Non-pigmented ciliary epithelial cell (primary cell): Measurements from ENCODE around the gene C17orf107.

GRCh38 chr17:2975297-2975857 lies 88.0 kb downstream of the OR1D5 start:
- RRBS: no CpG with 5 or more reads among the region's 8 CpGs

DNA sequence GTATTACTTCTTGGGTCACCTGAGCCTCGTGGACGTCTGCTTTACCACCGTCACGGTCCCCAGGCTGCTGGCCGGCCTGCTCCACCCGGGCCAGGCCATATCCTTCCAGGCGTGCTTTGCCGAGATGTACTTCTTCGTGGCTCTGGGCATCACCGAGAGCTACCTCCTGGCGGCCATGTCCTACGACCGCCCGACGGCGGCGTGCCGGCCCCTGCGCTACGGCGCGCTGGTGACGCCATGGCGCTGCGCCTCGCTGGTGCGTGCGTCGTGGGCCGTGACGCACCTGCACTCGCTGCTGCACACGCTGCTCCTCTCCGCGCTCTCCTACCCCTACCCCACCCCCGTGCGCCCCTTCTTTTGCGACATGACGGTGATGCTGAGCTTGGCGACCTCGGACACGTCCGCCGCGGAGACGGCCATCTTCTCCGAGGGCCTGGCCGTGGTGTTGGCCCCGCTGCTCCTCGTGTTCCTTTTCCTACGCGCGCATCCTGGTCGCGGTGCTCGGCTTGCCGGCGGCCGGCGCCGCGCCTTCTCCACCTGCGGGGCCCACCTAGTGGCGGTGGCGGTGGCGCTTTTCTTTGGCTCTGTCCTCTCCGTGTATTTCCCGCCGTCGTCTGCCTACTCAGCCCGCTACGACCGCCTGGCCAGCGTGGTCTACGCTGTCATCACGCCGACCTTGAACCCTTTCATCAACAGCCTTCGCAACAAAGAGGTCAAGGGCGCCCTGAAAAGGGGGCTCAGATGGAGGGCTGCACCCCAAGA lies 557 bp downstream of the OR1R1P start:
- RRBS: 35% methylated on average over 10 of the region's 79 CpGs

DNA sequence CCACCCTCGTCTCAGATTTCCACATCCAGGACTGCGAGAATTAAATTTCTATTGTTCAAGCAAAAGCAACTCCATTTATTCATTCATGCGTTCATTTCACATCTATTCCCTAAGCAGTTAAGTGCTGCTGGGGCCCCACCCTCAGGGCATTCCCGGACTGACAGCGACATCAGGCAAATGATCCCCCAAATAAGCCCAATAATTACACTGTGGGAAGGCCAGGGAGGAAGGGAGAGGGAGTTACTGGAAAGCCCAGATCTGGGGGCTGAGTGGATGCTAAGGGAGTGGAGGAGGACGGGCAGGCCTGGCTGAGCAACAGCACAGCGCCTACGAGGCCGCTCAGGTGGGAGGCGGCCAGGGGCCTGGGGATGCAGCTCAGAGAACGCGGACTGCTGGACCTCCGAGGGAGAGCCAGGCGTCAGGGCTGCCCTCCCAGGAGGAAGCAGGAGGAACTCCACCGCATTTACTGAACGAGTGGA lies 1.3 kb downstream of the P2RX5 start:
- RRBS: no CpG with 5 or more reads among the region's 16 CpGs

- RRBS: no CpG with 5 or more reads among the region's 9 CpGs
Measured at GRCh38 chr17:3719733-3720461, 3.8 kb upstream of the HASPIN start.

- RRBS: under 1% methylated on average over 16 of the region's 23 CpGs
Measured at GRCh38 chr17:3892679-3892856, 285 bp downstream of the CAMKK1 start.

DNA sequence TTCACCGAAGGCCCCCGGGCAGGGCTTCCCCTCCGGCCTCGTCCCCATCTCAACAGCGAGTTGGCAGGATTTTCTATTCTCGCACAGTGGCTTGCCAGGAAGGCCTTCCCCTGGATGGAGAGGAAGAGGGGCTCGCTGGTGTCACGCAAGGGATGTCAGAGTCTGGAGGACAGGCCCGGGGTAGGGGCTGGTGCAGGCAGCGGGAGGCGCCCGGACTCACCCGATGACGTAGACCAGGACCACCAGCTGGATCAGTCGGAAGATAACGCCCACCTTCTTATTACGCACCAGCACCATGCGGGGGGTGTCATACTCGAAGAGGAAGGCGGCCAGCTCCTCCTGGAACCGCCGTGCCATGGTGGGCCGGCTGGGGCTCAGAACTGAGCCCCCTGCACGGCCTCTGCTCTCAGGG lies 390 bp downstream of the P2RX1 start:
- RRBS: 78% methylated on average over 5 of the region's 24 CpGs

DNA sequence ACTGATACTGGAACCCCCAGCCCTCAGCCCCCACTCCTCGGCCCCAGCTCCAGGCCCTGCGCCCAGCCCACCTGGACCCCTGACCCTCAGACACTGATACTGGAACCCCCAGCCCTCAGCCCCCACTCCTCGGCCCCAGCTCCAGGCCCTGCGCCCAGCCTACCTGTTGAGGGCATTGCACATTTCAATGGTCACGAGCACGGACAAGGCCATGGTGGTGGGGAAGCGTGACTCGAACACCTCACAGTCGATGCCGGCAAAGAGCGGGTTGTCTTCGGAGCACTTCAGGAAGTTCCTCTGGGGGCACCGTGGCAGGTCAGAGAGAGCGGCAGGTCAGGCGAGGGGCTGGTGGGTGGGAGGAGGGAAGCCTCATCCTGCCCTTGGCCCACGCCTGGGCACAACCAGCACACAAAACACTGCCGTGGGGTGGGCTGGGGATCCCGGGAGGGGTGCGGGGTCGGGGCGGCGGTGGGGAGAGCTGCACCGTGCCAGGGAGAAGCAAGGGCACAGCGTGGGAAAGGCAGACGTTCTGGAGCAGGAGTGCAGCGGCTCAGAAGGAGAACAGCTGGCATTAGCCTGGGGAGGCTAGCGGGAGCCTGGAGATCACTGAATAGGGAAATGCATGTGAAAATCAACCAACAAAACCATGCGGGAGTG lies 14.0 kb upstream of the P2RX1 start:
- RRBS: no CpG with 5 or more reads among the region's 28 CpGs

GRCh38 chr17:4058811-4059282 lies 84.0 kb downstream of the ZZEF1 start:
- RRBS: no CpG with 5 or more reads among the region's 3 CpGs

DNA sequence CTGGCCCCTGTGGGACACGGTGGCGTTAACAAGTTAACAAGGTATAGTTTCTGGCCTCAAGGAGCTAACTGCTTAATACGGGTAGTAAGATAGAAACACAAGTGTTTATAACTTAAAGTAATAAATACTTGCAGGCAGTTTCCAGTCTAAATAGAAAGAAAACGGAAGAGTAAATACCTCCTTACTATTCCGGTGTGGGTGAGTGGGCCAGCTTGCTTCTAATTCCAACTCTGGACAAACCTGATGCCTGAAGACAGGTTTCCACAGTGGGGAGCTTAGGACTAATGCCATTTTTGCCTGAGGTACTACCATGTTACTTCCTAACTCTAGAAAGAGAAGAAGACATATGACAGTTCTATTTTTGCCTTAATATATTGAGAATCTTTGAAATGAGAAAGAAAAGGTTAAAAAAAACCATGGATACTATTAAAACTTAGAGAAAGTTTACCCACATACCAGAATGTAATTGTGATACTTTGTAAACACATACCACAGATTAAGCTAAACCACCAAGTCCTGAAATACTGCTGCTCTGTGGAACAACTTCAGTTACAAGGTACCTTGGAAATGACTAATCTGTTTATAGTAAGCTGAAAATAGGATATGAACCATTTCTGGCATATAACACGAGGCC lies 70.3 kb downstream of the ZZEF1 start:
- RRBS: no CpG with 5 or more reads among the region's 6 CpGs

DNA sequence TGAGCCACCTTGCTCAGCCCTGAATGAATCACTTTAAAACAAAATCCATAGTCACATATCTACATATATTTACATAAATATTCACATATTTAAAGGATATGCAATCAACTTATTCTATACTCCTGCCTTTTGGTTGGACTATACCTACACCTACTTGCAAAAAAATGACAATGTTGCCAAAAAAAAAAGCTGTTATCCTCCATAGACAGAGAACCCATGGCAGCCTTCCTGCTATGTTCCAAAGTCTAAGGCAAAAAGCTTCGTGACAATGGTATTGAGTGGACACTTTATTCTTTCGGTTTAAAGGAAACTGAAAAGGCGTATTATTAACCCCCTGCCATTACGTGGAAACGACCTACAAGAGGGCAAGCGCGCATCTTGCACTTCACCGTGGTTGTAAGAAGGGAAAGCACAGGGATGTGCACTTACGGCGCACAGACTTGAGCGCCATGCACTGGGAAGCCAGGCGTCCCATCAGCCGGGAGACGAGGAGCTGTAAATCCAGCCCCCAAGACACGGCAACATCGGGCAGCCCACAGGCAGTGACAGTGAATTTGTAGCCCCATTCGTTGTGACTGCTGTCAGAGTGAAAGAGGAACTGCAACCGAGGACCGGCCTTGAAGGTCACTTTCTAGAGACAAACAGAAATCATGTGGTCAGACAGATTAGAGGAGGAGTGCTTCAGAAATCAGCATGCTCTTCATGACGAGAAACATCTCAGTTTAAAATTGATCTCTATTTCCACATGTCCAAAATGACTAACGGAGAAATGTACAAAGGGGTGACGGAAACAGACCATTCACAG lies 68.9 kb downstream of the ZZEF1 start:
- RRBS: no CpG with 5 or more reads among the region's 22 CpGs

GRCh38 chr17:4134350-4135290 lies 8.2 kb downstream of the ZZEF1 start:
- RRBS: no CpG with 5 or more reads among the region's 11 CpGs

- RRBS: no CpG with 5 or more reads among the region's 6 CpGs
Measured at GRCh38 chr17:4288752-4289494, 25.1 kb upstream of the ANKFY1 start.

DNA sequence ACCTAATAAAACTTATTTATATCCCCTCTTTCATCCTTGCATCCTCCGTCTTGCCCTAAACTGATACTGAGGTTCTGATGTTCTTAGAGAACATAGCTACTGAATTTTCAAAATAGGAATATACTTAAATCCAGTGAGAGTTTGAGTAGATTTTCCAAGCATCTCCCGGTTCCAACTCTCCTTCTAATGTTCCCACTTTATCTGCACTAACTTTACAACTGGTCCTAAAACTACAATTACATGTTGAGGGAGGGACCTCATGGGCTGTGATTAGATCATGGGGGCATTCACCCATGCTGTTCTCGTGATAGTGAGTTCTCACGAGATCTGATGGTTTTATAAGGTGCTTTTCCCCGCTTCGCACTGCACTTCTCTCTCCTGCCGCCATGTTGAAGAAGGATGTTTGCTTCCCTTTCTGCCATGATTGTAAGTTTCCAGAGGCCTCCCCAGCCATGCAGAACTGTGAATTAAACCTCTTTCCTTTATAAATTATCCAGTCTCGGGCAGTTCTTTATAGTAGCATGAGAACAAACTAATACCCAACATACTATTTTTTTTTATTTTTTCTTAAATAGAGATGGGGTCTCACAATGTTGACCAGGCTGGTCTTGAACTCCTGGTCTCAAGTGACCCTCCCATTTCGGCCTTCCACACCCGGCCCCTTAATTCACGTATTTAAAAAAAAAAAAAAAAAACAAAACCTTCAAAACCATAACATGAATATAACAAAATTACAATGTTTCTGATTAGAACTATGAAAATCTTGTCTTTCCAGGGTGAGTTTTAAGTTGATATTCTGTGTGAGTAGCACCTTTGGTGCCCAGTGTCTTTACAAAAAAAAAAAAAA lies 26.0 kb downstream of the UBE2G1 start:
- RRBS: no CpG with 5 or more reads among the region's 11 CpGs

- RRBS: no CpG with 5 or more reads among the region's 10 CpGs
Measured at GRCh38 chr17:4500960-4501653, 2.4 kb downstream of the SPNS2 start.

DNA sequence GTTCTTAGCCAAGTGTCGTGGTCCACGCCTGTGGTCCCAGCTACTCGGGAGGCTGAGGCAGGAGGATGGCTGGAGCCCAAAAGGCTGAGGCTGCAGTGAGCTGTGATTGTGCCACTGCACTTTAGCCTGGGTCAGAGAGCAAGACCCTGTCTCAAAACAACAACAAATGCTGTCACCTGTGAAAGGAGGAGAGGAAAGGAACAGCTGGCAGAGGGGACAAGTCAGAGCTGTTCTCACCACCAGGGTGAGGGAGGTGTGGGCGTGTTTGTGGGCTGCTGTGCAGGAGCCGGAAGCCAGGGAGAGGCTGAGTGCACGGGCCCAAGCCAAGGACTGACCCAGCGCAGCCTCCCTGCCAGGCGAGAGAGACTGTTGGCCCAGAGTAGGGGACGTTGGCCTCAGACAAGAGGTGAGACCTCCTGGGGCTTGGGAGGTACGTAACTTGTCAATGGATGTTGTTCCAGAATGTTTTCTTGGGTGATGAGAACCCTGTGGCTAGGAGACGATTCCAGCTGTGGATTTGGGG lies 10.7 kb downstream of the SPNS2 start:
- RRBS: no CpG with 5 or more reads among the region's 11 CpGs

- RRBS: 3% methylated on average over 7 of the region's 38 CpGs
Measured at GRCh38 chr17:4585087-4586038, 1.0 kb downstream of the SMTNL2 start.

GRCh38 chr17:4719494-4720437 lies 9.3 kb downstream of the ARRB2 start:
- RRBS: no CpG with 5 or more reads among the region's 22 CpGs

DNA sequence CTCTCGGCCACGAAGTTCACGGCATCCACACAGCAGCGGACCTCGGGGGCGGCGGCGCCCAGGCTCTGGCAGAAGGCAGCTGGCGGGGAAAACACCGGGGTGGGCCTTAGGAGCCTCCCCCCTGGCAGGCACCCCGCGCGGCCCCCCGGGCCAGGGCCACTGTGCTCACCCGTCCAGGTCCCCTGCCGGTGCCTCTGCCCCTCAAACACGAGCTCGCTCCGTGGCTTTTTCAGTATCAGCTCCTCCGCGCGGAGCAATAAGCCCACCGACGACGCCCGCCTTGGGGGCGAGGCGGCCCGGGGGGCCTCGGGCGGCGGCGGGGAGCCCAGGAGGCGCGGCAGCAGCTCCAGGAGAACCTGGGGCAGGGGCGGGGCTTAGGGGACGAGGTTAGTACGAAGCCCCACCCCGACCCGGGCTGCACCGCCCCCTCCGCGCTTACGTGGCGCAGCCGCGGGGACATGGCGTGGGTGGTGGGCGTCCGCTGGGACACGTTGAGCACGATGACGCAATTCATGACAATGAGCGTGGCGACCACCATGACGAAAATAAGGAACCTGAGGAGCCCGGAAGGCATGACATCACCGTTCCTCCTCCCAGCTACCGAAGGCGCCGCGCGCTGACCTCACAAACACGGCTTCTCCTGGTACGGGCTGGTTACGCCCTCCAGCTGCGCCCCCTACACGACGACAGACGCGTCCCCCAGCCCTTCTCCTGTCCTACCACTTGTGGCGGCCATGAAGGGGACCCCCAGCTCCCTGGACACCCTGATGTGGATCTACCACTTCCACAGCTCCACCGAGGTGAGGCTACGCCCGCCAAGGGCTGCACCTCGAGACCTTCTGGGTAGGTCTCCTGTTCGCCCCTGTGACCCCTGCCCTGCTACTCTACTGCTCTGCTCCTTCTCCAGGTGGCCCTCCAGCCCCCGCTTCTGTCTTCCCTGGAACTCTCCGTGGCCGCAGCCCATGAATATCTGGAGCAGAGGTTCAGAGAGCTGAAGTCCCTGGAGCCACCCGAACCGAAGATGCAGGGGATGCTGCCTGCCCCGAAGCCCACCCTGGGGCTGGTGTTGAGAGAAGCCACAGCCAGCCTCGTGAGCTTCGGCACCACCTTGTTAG lies at the start of gene C17orf107:
C17orf107 (plus strand) TSS at position 508 of the 1,115 bp plus-strand sequence.
- RRBS: 2% methylated on average over 22 of the region's 85 CpGs

DNA sequence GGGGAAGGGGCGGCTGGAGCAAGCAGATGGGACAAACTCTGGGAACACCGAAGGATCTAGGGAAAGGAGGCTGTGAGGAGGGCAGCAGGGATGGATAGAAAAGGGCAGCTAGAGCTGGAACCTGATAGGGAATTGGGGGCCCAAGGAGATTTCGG lies 265 bp downstream of the ENO3 start:
- RRBS: no CpG with 5 or more reads among the region's 3 CpGs

GRCh38 chr17:4966618-4967326 lies 845 bp downstream of the SPAG7 start:
- RRBS: 2% methylated on average over 13 of the region's 40 CpGs